Measurements from ENCODE around the gene ABTB3.

DNA sequence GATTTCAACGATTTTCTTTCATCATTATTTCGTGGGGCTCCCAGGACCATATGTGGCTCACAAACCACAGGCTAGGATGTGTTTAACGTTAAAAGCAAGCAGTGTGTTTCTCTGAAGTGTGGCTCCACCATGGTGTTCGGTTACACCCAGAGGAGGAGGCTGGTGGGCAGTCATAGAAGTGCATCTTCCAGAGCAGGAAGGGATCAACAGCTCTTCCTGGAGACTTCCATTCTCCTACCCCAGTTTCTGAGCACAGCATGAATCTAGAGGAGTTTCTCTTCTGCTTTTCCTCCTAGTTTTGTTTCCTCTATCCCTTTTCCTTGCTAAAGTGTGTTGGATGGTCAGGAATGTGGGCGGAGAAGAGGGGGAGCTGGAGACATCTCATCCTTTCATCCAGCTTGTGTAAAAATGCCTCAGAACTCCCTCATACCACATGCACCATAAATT, 3.8 kb upstream of the CKAP4 start:
- PRO-cap = no peak

DNA sequence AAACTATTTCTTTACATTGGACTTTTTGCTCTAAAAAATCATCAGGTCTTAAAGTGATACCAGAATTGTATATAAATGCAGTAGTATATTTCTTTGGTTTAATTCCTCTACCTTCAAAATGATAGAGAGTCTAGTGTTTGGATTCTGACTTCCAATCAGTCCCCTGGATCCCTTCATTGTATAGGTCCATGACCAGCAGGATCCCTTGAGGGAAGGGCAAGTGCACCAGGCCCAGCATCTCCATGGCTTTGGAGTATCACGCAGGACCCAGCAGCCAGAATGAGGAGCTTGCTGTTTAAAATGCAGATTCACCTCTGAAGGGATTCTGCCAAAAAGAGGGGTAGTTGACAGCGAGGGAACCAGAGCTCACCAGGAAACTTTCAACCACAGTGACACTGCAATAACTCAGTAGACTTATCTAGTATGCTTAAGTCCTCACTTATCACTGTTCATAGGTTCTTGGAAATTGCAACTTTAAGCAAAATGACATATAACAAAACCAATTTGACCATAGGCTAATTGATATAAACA, 21.2 kb upstream of the CKAP4 start:
- PRO-cap = no peak

DNA sequence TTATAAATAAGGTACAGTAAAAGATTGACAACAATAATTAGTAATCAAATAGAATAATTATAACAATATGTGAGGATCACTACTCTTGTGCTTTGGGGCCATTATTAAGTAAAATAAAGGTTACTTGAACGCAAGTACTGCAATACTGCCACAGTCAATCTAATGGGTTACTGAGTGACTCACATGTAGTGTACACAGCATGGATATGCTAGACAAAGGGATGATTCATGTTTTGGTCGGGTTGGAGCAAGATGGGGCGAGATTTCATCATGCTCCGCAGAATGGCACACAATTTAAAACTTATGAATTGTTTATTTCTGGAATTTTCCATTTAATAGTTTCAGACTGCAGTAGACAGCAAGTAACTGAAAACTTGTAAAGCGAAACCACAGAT, 14.1 kb upstream of the TCP11L2 start:
- PRO-cap = no peak

DNA sequence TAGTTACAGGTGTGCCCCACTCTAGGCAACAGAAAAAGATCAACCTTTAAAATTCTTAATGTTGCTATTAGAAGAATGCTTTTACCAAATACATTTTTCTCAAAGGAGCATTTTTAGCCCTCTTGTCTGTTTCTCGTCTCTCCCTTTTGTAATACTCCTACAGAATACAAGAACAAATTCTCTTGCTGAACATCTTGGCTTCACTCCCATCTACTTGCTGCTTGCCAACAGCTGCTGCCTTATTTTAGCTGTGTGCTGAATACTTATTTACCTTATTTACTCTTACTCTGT, 70.8 kb downstream of the POLR3B start:
- PRO-cap = no peak

- PRO-cap = no peak
These were observed 50.1 kb downstream of the RFX4 start for GRCh38 chr12:106633015-106633257.

- PRO-cap = no peak
These were observed 1.2 kb upstream of the RIC8B start for GRCh38 chr12:106773162-106773840.

GRCh38 chr12:106840028-106840634, 65.6 kb downstream of the RIC8B start:
- PRO-cap = no peak

GRCh38 chr12:106903401-106903927, 52.2 kb upstream of the TMEM263 start:
- PRO-cap = no peak

DNA sequence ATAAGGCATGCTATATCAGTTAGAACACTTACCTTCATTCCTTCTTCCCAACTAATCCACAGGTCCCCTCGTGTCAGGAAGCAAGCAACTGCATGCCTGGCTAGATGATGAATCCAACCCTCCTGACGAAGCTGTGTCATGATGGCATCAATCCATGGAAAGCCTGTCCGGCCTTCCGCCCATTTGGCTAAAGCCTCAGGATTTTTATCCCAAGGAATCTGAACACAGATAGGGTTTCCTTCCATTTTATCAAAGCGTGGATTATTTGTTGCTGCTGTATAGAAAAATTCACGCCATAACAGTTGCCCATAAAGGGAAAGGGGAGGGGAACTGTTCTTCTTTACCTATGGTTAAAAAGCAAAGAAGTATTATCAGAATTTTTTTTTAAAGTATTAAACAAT, 12.6 kb upstream of the MTERF2 start:
- PRO-cap = no peak

GRCh38 chr12:107317759-107318635, at the start of gene ABTB3:
Gene ABTB3 (plus strand): TSS chr12:107318434.
- PRO-cap = unidirectional peak, plus-strand start at chr12:107318421

DNA sequence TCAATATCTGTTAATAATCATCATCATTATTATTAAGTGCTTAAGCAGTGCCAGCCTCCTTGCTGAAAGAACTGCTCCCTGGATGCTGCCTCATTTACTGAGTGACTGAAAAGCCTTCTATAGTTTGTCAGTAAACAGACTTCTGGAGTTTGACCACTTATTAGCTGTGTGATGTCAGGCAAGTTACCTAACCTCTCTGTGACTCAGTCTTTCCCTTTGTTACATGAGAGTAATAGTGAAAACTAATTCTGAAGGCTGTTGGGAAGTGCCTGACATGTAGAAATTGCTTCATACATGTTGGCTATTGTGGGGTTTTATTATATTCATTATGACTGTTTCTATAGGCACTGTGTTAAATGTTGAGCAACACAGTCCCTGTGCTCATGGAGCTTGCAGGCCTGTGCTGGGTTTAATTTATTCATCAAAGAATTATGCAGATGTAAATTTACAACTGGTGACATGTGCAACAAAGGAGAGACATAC, 11.3 kb downstream of the ABTB3 start:
- PRO-cap = no peak

- PRO-cap = no peak
These were observed 25.5 kb upstream of the PWP1 start for GRCh38 chr12:107660115-107660556.

DNA sequence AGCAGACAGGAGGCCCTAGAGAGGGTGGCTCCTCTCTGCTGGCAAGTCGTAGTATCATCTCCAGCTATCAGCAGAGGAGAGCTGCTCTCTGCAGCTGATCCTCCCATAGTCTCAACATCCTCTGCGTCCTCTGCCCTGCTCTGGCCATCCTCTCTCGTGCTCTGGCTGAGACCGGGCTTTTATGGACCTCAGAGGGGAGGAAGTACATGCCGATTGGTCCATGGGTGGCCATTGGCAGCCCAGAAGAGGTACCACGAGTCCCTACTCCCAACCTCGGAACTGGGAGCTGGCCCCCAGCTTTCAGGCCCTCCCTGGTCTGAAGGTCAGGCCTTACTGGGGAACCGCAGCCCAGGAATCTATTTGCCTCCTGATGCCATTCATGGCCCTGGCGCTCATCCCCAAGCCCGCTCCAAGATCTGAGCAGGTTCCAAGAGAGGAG, 3.6 kb upstream of the PWP1 start:
- PRO-cap = no peak

DNA sequence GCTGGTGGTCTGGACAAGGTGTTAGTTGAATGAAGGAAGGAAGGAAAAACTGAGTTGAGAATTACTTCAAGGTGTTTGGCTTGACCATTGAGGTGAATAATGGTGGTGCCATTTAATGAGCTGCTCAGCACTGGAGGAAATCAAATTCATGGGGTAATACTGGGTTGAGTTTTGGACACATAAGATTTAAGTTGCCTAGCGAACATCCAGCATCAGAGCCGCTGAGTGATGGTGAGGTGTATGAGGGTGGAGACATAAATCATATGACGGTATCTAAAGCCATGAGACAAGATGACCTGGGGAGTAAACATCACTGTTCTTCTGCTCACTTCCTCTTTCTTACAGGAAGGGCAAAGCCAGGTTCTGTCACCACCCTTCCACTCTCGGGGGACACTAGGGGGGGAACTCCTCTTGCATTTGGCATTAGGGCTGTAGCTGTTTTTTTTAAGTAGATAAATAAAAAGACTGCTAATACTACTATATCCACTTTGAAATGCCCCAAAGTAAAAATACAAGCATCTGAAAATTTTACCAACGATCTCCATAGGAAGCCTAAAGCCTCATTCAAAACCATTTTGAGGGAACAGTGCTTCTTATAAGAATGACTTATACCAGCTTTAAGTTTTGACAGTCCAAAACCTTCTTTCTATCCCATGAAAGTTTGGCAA, 24.0 kb downstream of the PRDM4 start:
- PRO-cap = no peak

DNA sequence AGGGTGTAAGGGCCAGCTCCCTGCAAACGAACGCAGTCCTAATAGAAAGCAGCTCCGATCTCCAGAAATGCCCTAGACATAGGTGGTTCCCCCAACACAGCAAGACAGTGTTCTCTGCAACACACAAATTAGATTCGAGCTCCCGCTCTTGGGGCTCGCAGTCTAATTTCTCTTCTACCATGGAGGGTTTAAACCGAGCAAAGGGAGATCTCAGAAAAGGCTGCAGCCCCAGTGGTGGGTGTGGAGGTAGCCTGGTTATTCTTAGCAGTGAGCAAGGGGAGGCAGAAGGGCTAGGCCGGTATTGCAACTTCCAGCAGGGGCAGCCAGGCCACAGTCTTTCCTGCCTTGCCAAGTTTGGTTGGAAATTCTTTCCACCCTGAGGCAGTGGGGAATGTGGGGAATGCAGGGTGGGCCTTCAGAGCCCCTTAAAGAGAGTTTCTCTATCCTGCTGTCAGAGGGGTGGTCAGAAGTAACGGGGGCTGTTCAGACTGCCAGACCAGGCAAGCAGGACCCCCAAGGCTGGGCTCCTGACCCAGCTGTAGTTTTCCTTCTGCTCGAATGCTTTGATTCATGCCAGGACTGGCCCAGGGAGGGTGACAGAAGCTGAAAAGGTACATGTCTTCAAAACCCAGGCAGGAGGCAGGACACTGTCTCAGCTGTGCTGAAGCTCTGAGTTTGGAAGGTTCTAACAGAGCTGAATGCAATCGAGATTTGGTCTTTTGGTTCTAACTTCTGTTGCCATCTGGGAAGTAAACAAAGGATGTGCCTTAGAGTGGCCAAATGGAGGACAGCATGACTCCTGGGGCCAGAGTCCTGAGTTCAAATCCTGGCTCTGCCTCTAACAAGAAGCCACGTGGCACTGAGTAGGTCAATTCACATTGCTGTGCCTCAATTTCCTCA, 15.8 kb upstream of the WSCD2 start:
- PRO-cap = no peak

GRCh38 chr12:108446761-108447353, 68.2 kb upstream of the FICD start:
- PRO-cap = no peak

- PRO-cap = no peak
These were observed 4.5 kb downstream of the FICD start for GRCh38 chr12:108519445-108520182.

GRCh38 chr12:108561360-108561709, 362 bp upstream of the SART3 start:
- PRO-cap = no peak

GRCh38 chr12:108643599-108644323, 10.1 kb upstream of the SELPLG start:
- PRO-cap = no peak

- PRO-cap = no peak
These were observed 40.5 kb downstream of the CORO1C start for GRCh38 chr12:108690697-108691328.

Data from parotid gland (tissue), 1 donor.